Measurements from ENCODE around the gene PWP2.

DNA sequence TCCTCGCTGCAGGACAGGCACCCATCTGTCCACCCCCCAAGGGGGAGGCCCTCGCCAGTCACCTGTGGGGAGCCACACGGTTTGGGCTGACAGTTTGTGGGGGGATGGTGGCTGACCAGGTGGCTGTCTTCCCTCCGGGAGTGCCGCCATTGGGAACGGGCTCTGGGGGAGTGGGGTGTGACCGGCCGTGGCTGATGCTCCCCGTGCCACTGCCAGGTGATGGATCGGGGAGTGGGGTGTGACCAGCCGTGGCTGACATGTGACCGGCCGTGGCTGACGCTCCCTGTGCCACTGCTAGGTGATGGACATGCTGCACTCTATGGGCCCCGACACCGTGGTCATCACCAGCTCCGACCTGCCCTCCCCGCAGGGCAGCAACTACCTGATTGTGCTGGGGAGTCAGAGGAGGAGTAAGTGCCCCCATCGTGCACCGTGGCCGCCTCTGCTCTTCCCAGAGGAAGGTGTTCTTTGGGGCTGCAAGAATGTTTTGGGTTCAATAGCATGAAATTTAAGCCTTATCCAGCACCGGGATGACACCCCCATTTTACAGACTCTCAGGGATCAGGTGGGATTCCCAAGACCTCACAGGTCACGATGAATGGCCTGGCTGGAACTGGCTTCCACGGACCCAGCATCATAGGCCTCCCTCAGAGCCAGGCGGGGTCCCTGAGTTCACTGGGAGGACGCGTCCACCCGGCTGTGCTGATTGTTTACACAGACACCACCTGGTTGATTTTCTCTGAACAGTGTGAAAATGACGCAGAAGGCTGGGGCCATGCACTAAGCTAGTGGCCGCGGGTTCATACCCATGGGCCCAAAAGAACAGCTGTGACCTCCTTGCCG is 23.7 kb downstream of the CSTB start:
- PRO-cap, 2 experiments, result no peak in any of the 2 experiments

DNA sequence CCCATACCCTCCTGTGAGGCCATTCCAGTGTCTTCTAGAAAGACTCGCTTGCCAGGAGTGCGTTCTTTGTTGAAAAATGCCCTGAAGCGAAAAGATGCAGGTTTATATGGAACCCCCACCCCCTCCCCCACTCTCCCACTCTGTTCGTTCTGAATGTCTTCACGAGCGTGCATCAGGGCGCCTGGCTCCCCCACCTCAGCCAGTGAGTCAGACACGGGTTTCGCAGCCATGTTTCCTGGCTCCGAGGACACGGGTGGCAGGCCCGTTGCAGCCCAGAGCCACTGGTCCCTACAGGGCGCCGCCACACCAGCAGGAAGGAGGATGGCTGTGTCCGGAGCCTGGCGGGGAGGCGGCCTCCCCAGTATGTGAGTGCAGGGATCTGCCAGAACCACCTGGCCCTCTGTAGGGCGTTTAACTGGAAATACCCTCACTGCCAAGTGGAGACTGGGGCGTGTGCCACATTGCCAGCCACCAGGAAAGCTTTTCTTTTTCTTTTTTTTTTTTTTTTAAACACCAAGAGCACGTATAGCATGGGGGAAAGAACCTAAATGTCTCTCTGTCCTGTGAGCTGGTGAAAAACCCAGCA is 18.5 kb downstream of the CSTB start:
- PRO-cap, 2 experiments, result no peak in any of the 2 experiments

- PRO-cap, 2 experiments, result no peak in any of the 2 experiments
Observed at GRCh38 chr21:43758081-43758642, 17.9 kb downstream of the CSTB start.

- PRO-cap, 2 experiments, result no peak in any of the 2 experiments
Observed at GRCh38 chr21:43773853-43774787, 2.0 kb downstream of the CSTB start.

DNA sequence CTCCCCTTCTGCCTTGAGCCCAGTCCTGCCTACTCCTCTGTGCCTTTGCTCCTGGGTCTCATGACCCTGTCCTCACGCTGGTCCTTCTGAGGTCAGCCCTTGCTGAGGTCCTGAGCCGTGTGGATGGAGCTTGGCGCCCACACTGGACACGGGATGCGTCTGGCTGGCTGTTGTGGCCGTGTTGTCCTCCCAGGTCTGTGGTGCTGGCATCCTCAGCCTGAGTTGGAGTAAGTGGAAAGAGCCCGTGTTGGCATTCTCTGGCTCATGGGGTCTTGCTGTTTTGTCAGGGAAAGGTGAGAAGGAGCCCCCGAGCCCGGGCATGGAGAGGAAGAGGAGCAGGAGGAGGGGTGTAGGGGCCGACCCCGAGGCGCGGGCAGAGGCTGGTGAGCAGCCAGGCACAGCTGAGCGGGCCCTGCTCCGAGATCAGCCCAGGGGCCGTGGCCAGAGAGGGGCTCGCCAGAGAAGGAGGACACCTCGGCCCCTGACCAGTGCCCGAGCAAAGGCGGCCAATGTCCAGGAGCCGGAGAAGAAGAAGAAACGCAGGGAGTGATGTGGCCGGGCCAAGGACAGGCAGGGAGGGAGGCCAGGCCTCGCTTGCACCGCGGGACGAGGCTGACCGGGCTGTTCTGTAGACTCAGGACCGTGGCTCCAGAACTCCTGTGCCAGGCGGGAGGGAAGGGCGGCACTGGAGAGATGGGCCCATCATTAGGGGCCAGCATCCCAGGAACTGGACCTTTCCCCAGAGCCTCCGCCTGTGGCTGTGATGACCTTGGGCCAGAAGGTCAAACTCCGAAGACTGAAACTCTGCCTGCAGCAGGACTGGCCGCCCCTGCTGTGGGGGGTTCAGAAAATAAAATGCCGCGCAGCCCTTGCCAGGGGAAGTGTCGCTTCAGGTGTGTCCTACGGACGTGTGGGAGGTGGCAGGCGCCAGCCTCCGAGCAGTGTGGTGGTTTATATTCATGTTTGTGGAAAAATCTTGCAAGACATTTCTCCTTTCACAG is 14.1 kb downstream of the RRP1 start:
- PRO-cap, 2 experiments, result no peak in any of the 2 experiments

DNA sequence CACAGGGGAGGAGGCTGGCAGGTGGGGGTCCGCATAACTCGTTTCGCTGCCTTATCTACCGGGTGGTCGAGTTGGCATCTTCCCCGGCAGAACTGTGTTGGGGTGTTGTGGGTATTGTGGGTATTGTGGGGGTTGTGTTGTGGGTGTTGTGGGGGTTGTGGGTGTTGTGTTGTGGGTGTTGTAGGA is 52.5 kb downstream of the AGPAT3 start:
- PRO-cap, 2 experiments, result no peak in any of the 2 experiments

- PRO-cap, 2 experiments, result no peak in any of the 2 experiments
Observed at GRCh38 chr21:43924944-43925704, 60.1 kb downstream of the AGPAT3 start.

DNA sequence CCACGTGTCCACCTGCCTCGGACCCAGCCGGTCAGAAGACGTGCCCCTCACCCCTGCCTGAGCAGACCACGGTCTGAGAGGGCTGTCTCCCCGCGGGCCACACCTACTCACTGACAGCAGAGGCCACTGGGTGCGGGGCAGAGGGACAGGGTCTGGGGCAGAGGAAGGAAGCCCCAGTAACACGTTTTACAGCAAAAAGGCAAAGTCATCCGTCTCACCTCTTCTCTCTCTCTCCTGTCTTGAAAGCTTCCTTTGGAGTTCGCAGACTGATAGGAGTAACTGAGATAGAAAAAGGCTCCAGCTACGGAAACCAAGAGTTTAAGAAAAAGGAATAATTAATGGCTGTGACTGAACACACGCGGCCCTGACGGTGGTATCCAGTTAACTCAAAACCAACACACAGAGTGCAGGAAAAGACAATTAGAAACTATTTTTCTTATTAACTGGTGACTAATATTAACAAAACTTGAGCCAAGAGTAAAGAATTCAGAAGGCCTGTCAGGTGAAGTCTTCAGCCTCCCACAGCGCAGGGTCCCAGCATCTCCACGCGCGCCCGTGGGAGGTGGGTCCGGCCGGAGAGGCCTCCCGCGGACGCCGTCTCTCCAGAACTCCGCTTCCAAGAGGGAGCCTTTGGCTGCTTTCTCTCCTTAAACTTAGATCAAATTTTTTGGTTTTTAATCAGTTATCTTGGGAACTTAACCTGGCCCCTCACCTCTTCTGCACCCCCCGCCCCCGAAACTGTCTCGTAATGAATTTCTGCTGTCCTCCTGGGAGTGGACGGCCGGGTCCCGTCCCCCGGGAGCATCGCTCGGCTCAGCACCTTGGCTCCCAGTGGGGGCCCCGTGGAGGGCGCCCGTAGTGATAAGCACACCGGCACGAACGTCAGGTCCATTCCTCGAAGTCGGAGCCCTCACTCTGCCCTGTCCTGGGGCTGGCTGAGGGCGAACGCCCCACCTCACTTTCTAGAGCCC is 29.8 kb upstream of the TRAPPC10 start:
- PRO-cap, 2 experiments, result no peak in any of the 2 experiments

- PRO-cap, 2 experiments, result no peak in any of the 2 experiments
Observed at GRCh38 chr21:43983207-43984239, 28.6 kb upstream of the TRAPPC10 start.

- PRO-cap, 2 experiments, result no peak in any of the 2 experiments
Observed at GRCh38 chr21:44036199-44037229, 24.4 kb downstream of the TRAPPC10 start.

DNA sequence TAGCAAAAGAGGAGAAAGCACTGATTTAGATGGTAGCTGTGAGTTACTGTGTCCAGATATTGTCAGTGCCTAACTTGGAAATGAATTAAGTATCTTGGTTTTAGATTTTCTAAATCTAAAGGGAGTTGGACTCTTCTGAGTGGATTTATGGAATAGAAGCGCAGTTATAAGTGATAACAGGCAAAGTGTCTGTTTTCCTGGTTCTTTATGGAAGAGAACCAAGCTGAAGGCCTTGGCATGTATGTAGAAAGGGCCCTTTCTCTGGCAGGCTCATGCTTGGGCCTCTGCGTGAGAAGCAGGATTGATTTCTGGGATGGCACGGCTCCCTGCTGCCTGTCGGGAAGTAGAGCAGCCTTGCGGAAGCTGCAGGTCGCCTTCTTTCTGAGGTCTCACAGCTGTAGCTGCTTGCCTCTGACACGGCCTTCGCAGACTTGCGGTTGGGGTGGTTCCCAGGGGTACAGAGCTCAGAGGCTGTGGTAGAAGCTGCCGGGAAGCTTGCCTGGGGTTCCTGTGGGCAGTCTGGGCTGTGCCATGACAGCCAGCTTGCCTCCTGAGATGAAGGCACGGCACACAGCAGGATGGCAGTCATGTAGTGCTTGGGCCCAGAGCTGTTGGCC is 39.3 kb downstream of the TRAPPC10 start:
- PRO-cap, 2 experiments, result peak in 1 of 2 experiments; most common plus-strand start position 304 of the sequence (in 1)

- PRO-cap, 2 experiments, result no peak in any of the 2 experiments
Observed at GRCh38 chr21:44055420-44056437, 43.6 kb downstream of the TRAPPC10 start.

- PRO-cap, 2 experiments, result no peak in any of the 2 experiments
Observed at GRCh38 chr21:44093689-44094119, 13.5 kb upstream of the PWP2 start.

DNA sequence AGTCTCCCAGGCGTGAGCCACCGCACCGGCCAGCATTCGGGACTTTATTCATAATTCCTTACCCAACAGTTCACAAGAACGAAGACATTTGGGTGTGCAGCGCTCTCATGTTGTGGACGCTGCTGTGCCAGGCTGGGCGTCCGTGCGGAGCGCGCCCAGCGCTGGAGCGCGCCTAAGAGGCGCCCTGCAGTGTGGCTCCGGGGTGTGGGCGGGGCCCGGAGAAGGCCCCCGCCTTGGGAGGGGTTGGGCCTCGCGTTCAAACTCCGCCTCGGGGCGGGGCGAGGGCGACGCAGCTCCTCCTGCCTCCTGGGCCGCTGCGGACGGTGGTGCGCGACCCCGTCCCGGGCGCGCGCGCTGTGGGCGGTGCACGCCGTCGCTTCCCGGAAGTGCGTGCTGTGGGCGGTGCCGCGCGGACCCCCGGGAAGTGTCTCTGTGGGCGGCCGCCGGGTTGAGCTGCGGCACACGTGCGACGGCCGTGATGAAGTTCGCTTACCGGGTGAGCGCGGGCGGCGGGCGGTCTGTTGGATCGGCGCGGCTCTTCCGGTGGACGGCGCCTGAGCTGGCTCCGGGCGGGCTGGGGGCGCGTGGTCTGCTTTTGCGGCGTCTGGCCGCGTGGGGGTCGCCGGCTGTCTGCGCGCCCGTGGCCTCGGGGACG is at the start of gene PWP2:
Gene PWP2, plus strand, starts transcription at position 461 of the 655 bp plus-strand sequence.
- PRO-cap, 2 experiments, result peak in 1 of 2 experiments; most common plus-strand start position 461 of the sequence (in 1); most common minus-strand start position 196 of the sequence (in 1)

- PRO-cap, 2 experiments, result no peak in any of the 2 experiments
Observed at GRCh38 chr21:44153815-44154197, 20.3 kb downstream of the GATD3 start.

DNA sequence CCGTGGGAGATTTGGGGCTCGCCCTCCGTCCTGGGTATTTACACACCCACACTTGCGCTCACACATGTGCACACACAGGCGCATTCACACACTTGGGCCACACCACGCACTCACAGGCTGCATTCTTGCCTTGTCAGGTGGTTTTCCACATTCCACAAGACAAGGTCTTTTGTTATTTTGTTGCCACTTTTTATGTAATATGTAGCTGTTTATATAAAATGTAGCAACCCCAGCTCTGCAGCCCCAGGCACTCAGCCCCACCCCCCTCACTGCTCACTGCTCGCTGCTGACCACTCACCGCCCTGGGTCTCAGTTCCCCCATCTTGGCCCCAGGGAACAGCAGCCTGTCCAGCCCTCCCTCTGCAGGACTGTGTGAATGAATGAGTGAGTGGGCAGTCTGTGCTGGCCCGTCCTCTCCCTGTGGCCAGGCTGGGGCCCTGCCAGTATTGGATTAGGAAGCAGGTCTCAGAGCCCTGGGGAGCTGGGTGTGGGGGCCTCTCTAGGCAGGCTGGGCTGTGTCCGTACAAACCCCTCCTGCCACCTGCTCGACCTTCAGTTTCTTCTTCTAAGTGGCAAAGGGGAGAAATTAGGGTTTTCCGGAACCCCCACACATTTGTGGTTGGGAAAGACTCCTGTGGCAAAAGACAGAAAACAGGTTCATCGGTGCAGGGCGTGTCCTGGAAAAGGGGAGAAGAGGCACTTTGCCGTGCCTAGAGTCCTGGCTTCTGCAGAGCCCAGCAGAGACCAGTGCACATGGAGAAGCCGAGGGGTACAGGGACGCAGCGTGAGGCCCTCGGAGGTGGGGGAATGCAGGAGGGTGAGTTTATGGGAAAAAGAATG is 7.7 kb downstream of the PFKL start:
- PRO-cap, 2 experiments, result peak in 1 of 2 experiments; most common minus-strand start position 382 of the sequence (in 1)

- PRO-cap, 2 experiments, result no peak in any of the 2 experiments
Observed at GRCh38 chr21:44329301-44329980, 9.7 kb downstream of the CFAP410 start.

GRCh38 chr21:44428221-44428530 is 27.1 kb upstream of the LRRC3 start:
- PRO-cap, 2 experiments, result no peak in any of the 2 experiments

DNA sequence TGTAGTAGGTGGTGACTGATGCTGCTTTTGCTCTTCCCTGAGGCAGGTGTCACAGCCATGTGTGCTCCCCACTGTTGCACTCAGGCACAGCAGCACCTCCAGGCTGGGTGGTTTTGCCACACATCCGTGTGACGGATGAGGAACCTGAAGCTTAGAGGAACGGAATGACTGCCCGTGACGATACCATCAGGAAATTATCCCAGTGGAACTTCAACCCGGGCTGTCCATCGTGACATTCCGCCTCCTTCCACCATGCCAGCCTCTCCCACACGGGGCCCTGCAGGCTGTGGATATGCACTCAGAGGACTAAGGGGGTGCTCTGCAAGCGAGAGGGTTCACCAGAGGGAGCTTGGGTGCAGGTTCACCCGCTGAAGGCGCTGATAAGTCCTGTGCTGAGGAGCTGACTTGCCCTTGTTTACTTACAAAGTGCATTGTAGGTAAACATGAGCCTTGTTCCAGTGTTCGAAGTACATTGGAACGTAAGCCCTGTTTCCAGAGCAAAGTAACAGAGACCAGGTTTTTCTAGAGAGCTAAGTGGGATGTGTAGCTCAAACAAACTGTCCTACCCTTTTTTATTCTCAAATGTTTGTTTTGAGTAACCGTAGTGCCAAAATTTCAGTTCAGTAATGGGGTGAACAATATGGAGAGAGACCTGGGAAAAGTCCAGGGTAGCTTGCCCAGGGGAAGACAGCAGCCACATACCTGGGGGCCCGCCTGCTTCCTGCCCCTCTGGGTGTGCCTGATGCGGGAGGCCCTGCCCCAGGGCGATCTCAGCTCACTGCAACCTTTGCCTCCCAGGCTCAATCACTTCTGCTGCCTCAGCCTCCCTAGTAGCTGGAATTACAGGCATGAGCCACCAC is 2.4 kb downstream of the LRRC3 start:
- PRO-cap, 2 experiments, result no peak in any of the 2 experiments

- PRO-cap, 2 experiments, result no peak in any of the 2 experiments
Observed at GRCh38 chr21:44478161-44478839, 23.0 kb downstream of the LRRC3 start.

Measured in cerebral cortex (tissue), 2 donors.